Mesangial cell (primary cell): ENCODE data around the genes SOWAHC and MERTK.

DNA sequence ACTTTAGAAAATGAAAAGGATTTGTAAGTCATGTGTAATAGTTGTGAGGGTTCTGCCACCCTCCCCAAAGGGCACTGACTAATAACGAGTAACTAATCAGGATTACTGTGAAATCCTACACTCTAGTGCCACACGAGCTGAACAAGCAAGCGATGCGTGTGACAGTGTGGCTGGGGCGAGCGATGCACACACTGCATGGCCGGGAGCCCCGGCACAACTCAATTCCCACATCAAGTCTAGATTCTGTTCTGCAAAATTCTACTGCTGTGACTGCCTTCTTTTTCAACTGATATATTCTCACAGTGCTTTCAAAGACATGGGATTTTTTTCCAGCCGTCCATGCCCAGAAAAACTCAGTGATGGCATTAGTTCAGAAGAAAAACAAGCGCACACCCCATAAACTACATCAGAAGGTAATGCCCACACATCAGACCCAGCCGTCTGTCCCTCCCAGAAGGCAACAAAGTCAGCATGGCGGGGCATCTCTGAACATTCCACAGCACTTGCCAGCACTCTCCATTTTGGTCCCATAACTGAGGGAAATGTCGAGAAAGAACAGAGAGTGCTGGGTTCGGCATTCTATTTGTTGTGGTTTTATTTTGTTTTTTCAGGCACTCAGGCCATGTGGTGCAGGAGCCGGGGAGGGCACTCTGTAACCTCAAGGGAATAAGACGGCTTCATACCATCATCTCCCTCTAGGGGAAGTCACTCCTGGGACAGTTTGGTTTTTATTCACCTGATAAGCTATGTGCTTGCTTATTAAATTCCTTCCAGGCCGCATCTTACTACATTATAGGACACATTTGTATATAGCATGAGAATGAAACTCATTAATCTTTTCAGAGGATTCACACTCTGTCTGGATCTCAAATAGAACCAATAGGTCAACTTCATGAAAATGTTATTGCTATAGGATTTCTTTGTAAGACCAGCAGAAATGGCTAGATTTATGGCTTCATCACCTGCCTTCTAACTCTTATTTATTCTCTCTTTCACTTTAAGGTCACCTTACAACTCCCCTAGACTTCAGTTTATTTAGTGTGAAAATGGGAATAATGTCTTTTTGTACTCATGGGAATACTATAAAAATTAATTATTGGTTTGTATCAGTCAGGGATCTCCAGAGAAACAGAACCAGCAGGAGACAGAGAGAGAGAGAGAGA, 156.0 kb downstream of the SEPTIN10 start:
- RAMPAGE, long total RNA, result no peak

GRCh38 chr2:109499506-109500062, 114.2 kb downstream of the SEPTIN10 start:
- RAMPAGE, long total RNA, result no peak

- RAMPAGE, long total RNA, result no peak
These were observed at the start of gene SOWAHC for GRCh38 chr2:109614281-109614772. TSS of gene SOWAHC (plus strand) at chr2:109614364.

DNA sequence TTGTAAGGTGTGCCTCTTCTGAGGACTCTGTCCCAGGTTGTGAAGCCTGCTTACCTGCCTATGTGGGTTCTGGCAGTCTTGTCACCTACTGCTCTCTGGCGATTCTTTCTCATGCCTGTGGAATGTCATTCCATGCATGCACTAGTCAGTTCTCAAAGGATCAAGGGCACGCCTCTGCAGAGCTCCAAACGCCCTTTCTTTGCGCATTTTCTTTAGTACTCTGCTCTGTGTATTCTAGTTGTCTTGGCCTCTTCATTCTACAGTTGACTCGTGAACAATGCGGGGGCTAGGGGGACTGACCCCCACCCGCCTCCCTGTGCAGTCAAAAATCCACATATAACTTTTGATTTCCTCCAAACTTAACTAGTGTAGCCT, 84.9 kb downstream of the SOWAHC start:
- RAMPAGE, long total RNA, result no peak

DNA sequence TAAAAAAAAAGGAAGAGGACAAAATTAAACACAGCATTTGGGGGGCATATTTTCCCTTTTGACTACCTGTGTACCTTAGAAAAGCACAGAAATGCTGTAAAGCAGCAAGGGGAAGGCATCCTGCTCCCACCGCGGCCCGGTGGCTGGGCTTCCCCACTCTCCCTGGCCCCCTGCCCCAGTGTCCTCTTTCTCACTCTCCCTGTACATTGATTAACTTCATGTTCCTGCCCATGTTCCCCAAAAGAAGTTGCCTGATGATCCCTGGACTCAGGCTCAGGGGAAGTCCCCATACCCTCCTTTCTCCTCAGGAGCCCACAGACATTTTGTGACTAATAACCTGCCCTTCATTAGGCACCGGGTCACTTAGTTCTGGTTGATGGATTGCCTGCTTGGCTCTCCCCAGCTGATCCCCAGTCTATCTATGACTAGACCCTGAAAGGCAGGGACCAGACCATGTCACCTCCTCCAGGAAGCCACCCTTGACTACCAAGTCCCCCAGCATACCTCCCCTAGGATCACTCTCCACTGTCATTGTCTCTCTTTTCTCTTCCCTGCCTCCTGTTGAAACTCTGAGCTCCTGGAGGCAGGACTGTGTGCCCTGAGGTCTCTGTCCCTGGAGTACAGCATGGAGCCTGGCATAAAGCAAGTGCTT, 13.7 kb downstream of the MALL start:
- RAMPAGE, long total RNA, result no peak

DNA sequence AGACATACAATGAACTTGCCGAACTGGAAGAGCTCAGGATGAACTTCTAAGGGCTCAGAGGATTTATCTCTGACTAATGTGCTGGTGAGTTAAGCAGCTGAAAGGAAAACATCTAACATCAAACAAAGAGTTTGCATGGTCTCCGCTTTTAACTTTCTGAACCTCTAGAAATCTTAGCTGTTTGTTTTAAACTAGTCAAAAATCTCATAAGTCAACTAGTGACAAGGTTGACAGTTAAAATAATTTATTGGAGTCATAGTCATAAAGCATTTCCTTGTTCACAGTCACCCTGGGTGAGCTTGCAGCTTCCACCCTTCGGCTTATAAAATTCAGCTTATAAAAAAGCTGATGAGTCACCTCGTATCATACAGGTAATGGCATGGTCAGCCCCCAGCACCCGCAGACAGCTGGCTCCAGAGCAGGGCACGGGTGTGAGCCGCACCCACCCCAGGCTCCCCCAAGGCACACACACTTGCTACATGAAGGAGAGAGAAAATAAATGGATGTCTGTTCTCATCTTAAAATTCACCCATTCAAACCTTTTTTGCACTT, 9.6 kb downstream of the MALL start:
- RAMPAGE, long total RNA, result no peak

DNA sequence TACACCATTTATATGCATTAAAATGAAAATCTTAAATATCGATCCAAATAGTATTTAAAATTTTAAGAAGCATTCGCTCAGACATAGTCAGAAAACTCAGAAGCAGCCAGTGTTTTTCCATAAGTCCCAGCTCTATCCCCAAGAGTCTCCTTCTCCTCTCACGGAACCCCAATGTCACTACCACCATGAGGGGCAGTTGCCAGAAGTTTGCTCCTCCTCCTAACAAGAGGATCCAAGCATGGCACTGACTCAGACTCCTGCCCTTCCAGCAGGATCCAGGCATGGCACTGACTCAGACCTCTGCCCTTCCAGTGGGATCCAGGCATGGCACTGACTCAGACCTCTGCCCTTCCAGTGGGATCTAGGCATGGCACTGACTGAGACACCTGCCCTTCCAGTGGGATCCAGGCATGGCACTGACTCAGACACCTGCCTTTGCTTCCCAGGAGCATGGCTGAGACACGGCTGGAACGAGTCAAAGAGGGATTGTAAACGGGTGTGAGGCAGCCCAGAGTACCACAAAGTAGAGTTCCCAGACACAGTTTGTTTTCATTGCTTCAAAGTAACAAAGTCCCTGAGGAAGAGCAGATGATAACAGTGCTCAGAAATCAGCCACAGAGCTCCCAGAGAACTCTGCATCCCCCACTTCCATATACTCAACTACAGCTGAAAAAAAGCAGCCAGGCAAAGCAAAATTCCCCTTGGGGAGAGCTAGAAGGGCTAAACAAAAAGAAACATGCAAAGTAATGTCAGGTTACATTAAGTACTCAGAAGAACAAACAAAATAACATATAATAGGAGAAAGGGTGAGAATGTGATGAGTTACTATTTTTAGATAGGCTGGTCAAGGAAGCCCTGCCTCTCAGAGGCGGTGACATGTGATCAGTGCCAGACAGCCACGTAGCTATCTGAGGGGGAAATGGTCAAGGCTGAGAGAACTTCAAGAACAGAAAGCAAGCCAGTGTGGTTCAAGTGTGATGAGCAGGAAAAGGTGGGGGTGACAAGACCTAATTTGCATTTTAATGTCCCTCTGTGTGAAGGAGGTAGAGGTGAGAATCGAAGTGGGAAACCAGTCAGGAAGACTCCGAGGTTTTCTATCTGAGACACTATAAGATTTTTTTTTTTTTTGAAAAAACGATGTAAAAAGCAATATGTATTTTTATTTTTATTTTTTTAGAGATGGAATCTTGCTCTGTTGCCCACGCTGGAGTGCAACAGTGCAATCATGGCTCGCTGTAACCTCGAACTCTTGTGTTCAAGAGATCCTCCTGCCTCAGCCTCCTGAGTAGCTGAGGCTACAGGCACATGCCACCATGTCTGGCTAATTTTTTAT, 2.9 kb downstream of the BUB1 start:
- RAMPAGE, long total RNA, result no peak

DNA sequence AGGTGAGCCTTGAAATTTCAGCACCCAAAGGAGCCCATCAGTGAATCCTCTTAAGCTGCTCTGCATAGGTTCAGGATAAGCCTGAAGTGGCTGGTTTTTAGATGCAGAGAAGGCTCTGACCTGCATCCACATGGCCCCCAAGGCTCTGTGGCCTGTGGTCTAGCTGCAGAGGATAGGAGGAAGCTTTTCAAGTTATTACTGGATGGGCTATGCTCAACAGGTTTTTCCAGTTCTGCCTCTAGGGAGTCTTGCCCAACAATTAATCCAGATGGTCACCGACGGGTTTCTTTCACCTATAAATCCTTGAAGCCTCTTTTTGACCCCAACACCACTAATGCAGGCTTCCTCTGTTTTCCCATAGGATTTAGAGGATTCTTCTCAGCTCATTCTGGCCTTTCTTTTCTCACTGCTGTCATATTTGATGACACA, 52.3 kb upstream of the BCL2L11 start:
- RAMPAGE, long total RNA, result no peak

DNA sequence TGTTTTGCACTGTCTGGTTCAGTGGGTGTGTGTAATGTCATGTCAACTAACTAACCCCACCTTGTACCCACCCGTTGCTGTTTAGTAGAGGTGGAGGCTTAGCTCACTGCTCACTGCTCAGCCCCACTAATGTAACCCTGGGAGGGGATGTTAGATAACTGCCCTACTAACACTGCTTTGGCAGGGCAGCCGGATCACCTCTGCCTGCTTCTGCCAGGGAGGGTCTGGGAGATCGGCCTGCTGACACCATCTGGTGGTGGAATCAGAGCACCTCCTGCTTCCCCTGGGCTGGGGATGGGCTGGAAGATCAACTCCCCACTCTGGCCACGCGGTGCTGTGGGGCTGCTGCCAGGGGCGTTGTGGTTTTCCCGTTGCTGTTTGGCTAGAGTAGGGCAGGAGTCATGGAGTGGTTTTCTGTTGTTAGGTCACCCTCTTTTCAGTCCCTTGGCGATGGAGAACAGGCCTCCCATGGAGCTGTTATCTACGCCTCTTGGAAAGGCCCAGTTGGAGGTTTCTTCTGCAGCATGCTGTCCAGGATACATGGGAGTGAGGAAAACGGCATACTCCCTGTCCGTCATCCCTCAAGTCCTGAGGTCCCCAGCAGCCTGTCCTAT, 15.1 kb downstream of the BCL2L11 start:
- RAMPAGE, long total RNA, result no peak

- RAMPAGE, long total RNA, result no peak
These were observed 80.4 kb downstream of the BCL2L11 start for GRCh38 chr2:111201061-111201665.

- RAMPAGE, long total RNA, result no peak
These were observed 293.2 kb downstream of the BCL2L11 start for GRCh38 chr2:111414030-111414235.

DNA sequence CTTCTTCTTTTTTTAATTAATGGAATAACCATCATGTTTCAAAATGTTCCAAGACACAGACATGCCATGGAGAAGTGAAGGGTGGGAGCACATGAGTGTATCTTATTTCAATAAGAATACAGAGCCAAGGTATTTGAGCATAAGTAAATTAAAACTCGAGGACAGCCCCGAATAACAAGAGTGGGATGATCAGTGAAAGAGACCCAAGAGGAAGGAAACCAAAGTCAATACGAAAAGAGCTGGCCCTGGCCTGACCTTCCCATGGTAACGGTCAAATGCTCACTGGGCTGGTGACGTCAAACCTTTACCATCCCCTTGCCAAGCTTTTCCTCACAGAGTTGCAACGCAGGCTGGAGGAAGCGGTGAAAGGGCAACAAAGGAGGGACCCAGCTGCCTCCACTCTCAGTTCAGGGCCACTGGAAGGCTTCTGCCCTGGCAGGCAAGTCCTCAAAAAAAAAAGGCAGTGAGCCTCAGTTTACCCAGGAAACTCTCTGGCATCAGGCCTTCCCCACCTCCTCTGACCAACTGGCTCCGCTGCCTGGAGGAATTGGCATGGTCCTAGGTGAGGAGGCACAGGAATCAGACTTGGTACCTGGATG, 212.6 kb downstream of the ANAPC1 start:
- RAMPAGE, long total RNA, result no peak

GRCh38 chr2:111898393-111899367, at the start of gene MERTK:
TSS of gene MERTK (plus strand) at chr2:111898607.
- RAMPAGE, long total RNA, result start-site peak on the plus strand at chr2:111898563-111898630, 16 reads

DNA sequence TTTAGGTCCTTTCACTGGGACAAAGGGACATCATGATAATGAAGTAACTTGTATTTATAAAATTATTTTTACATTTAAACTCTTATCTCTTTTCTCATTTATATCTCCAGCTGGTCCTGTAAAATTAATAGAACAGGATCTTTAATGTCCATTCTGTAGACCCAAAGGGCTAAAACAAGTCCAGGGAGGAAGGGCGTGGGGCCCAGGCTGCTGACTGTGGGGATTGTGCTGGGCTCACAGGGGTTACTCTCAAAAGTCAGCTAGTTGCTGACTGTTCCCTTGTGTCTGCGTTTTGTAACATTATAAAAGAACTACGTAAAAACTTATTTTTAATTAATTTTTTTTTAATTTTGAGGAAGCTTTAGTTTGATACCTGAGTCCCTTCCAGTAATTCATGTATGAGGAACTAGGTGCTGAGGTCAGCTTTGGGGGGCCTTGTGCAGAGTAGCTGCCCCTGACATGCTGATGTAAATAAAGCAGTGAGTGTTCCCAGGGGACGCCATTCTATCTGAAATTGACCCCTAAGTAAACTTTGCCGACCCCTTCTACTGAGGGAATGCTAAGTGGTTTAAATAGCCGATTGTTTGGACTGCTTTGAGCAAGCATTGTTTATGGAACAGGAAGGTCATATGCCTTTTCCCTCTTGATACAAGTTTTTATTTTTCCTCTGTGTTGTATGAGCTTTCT, 56.3 kb downstream of the MERTK start:
- RAMPAGE, long total RNA, result no peak

GRCh38 chr2:112006292-112006611, 48.8 kb upstream of the TMEM87B start:
- RAMPAGE, long total RNA, result no peak

DNA sequence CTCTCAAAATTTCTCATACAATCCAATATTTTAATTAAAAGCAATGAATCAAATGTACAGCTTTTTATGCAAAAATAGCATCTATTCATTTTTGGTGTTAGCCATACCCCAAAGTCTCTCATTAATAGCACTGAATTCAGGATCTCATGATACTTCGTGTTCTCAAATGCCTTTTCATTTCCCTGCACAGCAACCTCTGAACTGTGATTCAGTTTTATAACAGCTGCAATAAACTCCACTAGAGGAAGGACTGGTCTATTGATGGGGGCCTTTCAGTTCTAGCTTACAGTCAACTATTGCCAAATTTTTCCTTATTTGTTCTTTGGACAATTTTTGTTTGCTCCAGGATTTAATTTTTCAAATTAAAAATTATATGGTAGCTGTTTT, 4.8 kb upstream of the TMEM87B start:
- RAMPAGE, long total RNA, result no peak

- RAMPAGE, long total RNA, result no peak
These were observed 27.4 kb downstream of the TMEM87B start for GRCh38 chr2:112082465-112082819.

- RAMPAGE, long total RNA, result no peak
These were observed 36.9 kb downstream of the TMEM87B start for GRCh38 chr2:112091564-112092718.

- RAMPAGE, long total RNA, result no peak
These were observed 17.3 kb downstream of the FBLN7 start for GRCh38 chr2:112155514-112155907.

- RAMPAGE, long total RNA, result no peak
These were observed 29.2 kb downstream of the ZC3H6 start for GRCh38 chr2:112304552-112305030.